Duodenum (tissue), 1 donor: ENCODE data around the gene CELF2.

DNA sequence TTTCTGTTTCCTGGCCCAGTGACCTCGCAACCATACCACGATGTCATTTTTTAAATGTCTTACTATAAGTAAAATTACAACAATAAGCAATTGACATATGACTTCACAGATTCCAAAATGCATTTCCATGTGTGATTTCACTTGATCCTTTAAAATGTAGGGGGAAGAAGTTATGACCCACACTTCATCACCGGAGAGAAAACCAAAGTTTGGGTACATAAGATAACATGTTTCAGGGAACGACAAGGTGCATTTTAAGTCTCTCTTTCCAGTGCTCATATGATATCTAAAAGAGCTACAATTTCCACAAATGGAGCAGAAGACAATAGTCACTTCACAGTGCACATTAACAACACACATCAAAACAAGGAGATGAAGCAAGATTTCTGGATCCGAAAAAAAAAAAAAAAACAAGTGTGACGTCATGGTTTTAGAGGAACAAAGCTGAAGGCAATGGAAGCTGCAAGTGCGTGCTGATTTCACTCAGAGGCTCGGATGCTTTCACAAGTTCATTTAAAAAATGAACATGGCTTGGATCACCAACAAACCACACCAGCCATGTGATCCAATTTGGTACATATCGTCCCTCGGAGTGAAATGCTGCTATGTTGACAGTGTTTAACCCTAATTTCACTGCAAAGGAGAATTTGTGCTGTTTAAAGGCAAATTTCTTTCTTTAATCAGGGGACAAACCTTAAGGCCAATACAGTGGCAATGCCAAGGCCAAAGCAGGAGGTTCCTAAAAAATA lies 336.9 kb upstream of the PRKCQ start:
- PRO-cap = no peak

DNA sequence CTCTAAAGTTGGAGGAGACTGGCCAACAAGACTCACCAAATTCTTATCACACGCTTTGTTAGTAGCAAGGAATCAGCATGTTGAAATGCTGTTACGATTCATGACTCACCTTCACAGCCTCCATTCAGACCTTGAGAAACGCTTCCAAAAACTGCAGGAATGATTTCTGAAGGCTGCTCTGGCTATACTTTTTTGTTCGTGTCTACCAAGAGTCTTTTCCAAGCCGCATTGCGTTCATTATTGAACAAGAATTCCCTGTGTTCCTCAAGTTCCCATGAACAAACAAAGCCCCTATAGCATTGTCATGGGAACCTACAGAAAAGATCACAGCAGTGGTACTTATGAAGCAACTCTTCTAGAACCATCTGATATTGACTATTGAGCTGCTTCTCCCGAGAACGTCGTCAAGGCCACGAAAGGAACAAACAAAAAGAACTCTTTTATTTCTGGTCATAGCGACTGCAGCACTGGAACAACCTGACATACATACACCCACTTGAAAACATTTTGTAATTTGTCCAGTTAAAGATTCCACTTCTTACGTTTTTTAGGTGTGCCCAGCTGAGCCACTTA lies 291.2 kb downstream of the SFMBT2 start:
- PRO-cap = no peak

DNA sequence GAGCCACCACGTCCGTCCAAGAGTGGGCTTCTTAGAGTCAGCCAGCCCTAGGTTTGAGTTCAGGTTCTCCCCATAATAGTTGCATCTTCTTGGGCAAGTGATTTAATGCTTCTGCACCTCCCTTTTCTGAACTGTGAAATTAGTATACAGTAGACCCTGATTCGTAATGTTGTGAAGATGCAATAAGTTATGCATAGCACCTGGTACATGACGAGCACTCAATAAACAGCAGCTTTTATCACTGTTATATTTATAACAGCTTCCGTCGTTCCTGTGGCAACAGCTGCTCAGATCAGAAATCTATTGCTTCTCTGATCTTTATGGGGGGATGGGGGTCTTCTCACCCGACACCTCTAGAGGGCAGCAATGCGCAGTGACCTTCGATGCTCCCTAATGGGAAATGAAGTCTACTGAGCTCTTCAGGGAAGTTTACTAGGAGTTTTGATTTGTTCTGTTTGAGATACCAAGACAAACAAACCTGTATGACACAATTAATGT lies 289.7 kb downstream of the SFMBT2 start:
- PRO-cap = no peak

DNA sequence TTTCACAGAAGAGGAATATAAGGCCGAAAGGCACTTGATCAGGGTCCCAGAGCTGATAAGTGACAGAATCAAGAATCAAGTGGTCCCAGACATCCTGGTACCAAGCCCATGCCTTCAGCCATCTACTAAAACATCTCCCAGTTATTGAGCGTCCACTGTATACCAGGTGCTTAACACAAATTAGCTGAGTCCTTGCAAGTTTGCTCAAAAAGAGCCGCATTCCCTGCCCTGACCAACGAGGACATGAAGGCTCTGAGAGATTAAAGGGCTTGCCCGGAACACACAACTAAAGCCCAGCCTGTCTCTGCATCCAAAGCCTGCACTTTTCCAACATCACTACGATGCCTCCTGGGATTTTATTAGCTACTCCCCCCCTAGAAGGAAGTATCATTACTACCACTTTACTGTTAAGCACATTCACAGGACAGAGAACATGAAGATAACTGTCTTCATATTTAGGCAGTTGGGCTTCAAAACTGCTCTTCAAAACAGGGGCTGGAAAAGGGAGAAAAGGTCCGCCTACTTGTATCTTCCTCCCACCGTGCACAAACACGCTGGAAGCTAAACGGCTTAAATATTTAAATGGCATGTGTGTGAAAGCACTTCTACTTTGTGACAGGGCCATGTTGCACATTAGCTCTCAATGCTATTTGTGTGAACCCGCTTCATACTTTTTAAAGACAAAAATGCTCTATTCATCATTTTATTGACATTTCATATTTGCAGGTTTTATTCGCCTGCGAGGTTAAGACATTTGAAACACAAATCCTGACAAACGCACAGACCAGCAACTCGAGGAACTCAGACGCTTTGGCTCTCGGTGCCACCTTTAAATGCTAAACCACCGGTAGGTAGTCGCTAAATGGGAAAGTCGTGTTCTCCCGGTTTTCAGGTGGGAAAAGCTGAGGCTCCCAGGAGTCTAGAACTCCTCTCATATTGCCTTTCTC lies 1.0 kb downstream of the ITIH5 start:
- PRO-cap = no peak

DNA sequence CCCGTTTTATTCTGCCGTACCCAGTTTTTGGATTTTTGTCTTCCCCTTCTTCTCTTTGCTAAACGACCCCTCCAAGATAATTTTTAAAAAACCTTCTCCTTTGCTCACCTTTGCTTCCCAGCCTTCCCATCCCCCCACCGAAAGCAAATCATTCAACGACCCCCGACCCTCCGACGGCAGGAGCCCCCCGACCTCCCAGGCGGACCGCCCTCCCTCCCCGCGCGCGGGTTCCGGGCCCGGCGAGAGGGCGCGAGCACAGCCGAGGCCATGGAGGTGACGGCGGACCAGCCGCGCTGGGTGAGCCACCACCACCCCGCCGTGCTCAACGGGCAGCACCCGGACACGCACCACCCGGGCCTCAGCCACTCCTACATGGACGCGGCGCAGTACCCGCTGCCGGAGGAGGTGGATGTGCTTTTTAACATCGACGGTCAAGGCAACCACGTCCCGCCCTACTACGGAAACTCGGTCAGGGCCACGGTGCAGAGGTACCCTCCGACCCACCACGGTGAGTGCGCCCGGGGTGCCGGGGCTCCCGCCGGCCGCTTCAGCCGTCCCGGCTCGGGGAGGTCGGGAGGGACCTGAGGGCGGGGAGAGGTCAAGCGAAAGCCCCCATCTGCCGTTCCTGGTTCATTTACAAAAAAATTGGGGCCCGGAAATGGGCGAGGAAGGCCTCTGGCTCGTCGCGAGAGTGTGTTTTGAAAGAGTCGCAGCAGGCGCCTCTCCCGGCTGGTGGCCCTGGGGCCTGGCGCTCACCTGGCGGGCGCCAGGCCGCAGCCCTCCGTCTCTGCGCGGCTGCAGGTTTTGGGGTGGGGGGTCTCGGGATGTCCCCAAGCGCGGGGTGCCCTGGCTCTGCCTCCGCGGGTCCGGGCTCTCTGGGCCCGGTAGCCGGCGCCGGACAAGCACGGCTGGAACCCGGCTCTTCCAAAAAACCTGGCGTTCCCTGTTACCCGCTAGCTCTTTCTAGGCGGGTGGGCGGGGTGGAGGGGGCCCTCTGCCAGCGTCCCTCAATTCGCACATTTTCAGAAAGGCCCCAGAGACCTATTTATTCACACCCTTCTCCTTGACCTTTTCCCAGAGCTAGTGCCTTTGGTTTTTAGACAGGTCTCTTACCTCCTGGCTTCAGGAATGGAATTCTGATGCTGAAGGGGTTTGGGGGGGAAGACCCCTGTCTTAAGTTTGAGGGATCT lies 1.3 kb downstream of the GATA3 start:
- PRO-cap = unidirectional peak, plus-strand start at position 258 of the sequence; unidirectional peak, plus-strand start at position 704 of the sequence

DNA sequence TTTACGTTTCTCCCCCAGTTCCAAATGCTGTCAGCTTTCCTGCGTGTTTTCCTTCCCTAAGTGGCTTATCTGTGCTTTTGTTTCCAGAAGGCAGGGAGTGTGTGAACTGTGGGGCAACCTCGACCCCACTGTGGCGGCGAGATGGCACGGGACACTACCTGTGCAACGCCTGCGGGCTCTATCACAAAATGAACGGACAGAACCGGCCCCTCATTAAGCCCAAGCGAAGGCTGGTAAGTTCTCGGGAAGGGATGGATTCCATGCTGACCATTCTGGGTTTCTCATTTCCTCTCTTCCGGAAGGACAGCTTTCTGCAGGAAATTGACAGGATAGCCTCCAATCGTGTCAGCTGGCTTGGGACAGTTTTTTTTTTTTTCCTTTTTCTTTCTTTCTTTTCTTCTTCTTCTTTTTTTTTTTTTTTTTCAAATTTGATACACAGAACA lies 9.4 kb downstream of the GATA3 start:
- PRO-cap = no peak

- PRO-cap = no peak
Measured at GRCh38 chr10:8160160-8160501, 105.6 kb downstream of the GATA3 start.

DNA sequence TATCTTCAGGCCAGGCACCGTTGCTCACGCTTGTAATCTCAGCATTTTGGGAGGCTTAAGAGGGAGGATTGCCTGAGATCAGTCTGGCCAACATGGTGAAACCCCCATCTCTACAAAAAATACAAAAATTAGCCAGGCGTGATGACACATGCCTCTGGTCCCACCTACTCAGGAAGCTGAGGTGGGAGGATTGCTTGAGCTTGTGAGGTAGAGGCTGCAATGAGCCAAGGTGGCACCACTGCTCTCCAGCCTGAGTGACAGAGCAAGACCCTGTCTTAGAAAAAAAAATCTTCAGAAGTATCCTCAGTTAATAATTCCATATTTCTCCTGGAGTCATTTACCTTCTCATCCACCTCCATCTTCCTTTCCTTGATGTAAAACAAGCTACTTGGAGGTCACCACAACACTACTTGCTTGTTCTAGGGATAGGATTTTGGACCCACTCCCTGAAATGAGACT lies 362.4 kb downstream of the GATA3 start:
- PRO-cap = no peak

DNA sequence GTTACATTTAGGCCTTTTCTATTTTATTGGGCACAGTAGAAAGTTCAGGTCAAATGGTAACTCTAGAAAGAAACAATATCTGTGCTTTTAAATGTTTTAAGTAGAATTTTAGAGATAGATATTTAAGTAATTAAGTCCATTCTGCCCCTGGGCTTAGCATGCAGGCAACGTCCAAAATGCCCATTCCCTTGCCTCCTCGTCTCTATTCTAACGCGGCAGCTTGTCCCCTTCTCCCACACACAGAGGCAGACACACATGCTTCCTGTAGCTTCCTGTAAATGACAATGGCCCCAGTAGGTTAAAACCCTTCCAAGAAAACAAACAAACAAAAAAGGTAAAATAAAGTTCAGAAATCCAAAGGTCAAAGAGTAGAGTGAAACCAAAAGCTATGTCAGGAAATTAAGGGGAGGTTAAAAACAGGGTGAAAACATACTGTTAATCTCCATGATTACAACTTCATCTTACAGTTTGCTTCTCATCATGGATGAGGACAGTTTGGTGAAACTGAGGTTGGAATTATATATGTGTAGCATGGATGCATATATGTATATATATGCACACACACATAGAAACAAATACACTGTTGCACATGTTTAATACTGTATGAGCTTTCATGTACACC lies 857.6 kb downstream of the GATA3 start:
- PRO-cap = no peak

- PRO-cap = no peak
Measured at GRCh38 chr10:10213164-10213961, 804.3 kb upstream of the CELF2 start.

GRCh38 chr10:10801048-10801307 lies 216.7 kb upstream of the CELF2 start:
- PRO-cap = no peak

DNA sequence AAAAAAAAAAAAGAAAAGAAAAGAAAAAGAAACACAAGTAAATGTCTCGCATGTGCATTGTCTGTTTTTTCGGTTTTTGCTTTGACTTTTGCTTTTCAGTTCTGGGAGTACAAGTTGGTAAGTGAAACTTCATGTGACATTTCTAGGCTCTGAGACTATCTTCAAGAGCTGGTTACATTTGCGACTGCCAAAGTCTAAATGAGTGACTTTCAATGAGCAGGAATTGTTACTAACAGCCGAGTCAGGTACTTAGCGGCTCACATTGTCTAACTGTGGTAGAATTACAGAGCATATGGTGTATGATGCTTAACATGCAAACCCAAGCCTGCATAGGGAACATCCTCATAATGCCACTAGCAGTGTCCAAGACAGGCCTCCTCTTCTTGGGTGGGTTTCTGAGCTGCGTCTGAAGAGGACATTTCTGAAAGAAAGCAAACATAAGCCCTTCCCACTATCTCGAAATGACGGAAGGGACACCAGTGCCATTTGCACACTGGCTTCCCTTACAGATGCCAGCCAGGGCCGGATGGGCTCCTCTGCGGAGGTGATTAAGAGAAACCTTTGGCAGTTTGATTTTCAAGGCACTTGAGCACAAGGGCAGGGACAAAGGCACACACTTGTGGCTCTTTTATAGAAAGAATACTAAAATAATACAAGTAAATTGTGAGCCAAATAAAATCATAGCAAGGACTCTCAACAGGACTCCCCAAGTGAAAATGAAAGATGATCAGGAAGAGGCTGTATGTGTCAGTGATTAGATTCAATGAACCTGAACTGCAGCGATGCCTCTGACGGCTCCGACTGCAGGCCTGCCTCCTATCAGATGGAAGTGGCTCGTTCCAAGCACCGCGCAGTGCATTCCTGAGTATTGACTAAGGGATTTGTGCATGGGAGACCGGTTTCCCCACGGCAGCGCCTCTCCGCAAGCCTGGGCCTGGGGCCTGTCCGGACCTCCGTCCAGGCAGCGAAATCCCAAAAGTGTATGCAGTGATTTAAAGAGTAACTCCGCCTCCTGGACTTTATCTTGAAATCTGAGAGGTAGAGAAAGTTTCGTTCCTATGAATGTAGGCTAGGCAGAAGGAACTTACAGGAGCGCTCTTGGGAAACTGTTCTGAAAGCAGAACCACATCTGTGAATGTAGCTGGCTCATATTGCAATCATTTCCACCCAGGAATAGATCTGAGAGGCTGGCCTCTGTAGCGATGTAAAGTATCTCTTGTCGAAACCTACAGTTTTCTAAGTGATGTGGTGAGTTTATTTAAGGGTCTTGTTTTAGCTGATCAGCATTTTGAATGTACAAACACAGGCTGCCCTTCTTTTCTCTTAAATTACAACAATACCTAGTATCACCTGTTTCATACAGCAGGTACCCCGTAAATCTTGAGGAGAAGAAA lies 106.5 kb upstream of the CELF2 start:
- PRO-cap = unidirectional peak, plus-strand start at position 898 of the sequence

GRCh38 chr10:11012282-11013415 lies 5.0 kb upstream of the CELF2 start:
- PRO-cap = no peak

DNA sequence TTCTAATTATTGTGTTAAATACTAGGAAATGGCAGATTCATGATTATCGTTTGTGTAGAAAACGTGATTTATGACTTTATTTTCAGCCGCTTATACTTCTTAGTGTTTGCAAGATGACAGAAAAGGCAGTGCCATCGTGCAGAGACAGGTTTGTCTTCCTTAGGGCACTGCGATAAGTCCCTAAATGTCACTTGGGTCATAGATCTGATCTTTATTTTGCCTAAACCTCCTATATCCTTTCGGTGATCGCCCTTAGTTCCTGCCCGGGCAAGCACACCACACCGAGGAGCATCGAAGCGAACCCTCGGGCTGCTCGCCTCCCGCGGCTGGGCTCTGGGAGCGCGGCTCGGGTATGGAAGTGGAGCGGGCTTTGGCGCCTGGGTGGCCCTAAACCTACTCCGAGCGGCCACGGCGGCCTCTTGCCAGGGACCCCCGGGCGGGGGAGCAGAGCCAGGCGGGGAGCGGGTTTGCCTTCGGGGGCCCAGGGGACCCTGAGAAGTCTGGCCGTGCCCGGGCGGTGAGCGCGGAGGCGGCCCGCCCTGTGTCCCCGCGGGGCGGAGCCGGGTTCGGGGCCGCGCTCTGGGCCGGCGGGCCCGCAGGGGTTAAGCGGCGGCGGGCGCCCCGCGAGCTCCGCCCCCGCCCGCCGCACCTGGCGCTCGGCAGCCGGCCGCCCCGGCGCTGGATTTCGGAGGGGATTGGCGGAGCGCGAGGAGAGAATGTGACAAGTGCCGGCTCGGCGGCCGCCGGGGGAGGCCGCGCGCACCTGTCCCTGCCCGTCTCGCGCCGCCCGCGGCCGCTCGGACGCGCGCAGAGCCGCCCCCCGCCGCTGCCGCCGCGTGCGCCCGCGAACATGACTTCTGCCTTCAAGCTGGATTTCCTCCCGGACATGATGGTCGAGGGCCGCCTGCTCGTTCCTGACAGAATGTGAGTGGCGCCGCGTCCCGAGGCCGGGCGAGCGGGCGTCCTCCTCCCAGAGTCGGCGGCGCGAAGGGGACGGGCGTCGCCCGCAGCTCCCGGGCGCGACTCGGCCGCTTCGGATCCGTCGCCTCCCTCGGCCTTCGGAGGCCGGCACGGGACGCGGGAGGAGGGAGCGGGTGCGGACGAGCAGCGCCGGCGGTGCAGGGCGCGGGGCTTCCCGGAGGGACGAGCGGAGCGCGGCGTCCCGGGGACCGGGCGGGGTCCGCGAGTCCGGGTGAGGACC lies at the start of gene CELF2:
TSS of gene CELF2 (plus strand) at position 633 of the 1,201 bp plus-strand sequence.
- PRO-cap = bidirectional peak, plus-strand start at position 724 of the sequence, minus-strand start at position 549 of the sequence; bidirectional peak, plus-strand start at position 883 of the sequence, minus-strand start at position 791 of the sequence

GRCh38 chr10:11073444-11074027 lies 55.9 kb downstream of the CELF2 start:
- PRO-cap = no peak

DNA sequence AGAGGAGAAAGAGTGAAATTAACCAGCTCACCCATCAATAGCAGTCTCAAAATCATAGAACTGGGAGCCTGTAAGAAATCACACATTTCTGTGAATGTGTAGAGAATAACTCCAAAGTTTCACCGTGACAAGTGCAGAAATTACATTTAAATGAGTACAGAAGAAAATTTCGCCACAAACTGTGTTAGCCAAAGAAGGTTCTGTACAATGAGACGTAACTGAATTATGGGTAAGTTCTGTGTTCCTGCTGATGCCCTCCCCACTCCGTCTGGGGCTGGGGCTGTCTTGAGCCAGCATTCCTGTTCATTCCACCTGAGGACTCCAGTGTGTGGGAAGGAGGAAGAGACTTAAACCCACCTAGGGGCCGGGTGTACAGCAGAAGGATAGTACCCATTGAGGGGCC lies 175.6 kb downstream of the CELF2 start:
- PRO-cap = no peak

GRCh38 chr10:11203068-11203506 lies 185.4 kb downstream of the CELF2 start:
- PRO-cap = no peak

GRCh38 chr10:11207021-11207684 lies 189.5 kb downstream of the CELF2 start:
- PRO-cap = no peak

GRCh38 chr10:11207756-11208916 lies 190.5 kb downstream of the CELF2 start:
- PRO-cap = no peak

DNA sequence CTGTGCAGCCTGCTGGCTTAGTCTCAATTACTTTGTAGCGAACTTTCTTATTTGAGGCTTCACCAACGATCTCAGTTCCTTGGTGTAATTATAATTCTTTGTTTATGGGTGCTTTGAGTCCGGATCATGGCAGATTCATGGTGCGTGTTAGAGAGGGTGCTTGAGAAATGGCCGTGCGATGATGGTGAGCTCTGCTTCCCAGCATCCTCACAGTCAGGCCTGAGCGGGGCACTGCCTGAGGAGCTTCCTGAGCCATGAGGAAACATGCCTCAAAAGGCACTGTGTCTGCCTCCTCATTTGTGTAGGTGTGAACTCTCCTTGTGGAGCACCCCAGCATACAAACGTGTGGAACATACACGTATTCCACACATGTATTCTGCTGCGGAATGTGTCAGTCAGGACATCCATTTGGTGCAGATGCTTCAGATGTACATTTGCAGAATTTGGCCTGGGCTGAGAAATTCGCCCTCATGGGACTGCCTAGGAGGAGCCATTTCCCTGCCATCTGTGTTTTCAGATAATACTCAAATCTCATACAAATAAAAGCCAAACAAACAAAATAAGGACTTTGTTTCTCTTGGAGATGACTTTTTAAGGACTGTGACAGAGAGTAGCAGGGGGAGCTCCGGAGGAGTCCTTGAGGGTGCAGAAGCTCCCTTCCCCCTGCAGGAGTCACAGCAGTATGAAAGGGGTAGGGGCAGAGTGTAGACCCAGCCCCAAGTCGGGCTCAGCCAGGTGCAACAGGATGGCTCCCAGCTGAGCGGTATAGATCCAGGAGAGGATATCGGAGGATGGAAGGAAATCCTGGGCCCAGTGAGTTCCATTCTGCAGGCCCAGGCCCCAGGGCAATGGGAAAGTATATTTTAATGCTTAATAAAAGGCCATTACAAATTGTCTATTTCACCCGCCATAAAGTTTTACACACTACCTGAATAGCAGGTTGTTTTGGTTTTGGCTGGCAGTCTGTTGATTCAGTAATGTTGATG lies 205.6 kb downstream of the CELF2 start:
- PRO-cap = no peak